Glomerular endothelial cell (primary cell): ENCODE results near the genes ZNF784, ZNF581, RFPL4AL1, NLRP13, ZNF667, ZNF470, ZNF749 and ZNF416.

- RAMPAGE, long total RNA, result no peak
Observed at GRCh38 chr19:55607075-55607542, 1.7 kb downstream of the ZNF865 start.

DNA sequence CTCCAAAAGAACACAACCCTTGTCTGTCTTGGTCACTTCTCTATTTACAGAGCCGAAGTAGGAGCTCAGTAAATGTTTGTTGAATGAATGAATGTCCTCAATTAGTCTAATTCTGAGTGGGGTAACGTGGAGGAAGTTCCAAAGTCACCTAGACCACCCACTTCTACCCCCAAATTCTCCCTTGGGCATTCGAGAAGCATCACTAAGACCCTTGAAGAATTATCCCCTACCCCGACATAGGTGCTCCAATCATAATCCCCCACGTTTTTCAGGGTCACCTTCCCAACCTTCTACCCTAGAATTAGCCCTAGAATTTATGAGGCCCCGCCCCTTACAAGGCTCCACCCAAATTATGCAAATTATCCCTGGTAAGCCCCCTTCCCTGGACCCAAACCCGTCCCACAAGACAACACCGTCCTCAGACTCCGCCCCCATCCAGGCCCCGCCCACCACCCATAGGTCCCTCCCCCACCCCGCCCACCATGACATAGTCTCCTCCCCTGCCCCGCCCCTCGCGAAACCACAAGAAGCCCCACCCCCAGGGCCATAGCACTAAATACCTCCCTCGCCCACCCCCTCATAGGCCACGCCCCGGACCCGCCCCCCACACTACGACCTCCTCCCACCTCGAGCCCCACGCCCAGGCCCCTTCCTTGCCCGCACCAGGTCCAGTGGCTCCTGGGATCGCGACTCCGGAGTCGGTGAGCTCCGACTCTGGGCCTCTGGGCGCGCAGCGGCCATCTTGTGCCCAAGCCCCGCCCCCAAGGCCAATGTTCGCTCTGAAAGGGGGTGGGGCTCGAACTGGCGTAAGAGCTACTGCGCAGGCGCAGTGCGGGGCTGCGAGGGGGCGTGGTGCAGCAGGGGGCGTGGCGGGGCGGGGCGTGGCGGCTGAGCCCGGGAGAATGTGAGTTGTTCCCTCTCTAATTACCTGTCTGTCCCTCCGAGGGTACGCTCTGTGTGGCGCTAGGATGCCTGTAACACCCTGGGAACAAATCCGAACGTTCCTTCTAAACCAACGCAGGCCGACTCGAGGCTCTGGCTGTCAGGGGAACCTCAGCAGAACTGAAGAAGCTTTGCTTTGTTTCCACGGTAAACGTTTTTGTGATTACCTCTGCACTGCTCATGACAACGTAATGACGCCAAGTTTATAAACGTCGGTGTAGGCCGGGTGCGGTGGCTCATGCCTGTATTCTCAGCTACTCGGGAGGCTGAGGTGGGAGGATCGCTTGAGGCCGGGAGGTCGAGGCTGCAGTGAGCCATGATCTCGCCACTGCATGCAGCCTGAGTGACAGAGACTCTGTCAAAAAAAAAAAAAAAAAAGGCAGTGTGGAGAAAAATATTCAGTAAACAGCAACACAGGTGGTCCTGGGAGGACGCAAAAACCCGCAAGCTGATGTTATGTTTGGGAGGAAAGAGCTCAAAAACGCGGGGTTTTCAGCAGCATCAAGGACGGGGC lies at the start of gene ZNF784:
ZNF784 (minus strand) TSS at position 746 of the 1,456 bp plus-strand sequence.
- RAMPAGE, long total RNA, result start-site peak on the minus strand centred at position 763 of the sequence, 27 bp wide, 6 and 16 reads in 2 replicates

- RAMPAGE, long total RNA, result start-site peak on the plus strand at chr19:55643569-55643655, 54 and 87 reads in 2 replicates
Observed at GRCh38 chr19:55643550-55643770, at the start of gene ZNF581. TSS of gene ZNF581 (plus strand) at chr19:55643649.

GRCh38 chr19:55670298-55670978 lies 4.6 kb upstream of the EPN1 start:
- RAMPAGE, long total RNA, result no peak

DNA sequence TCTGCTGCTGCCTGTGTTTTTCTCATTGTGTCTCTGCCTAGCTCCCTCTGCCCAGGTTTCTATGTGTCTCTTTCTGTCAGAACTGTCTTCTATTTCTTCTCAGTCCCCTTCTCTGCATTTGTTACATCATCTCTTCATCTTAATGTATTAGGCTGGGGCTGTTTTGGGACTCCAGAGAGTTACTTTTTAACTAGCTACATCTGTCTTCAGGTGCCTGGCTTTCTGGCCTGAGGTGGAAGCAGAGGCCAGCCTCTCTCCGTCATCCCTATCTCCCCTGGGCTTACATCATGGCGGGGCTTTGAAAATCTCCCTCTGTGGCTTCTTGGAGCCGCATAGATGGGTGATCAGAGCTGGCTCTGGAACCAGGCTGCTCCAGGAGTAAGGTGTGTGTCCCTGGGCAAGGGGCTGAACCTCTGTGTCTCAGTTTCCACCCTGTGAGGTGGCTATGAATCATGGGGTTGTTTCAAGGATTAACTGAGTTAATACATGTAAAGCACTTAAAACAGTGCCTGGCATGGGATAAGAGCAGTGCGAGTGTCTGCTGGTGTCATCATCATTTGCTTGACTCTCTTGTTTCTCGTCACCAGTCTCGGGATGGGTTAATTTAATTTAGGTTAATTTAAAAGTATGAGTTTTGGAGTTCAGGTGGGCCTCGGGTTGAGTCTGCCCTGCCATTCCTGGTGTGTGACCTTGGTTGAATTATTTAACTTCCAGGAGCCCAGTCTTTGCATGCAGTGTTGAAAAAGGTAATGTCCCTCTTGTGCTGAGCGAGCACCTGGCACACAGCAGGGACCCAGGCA lies 2.0 kb downstream of the EPN1 start:
- RAMPAGE, long total RNA, result no peak

- RAMPAGE, long total RNA, result no peak
Observed at GRCh38 chr19:55686296-55686986, 11.4 kb downstream of the EPN1 start.

- RAMPAGE, long total RNA, result no peak
Observed at GRCh38 chr19:55768926-55769272, at the start of gene RFPL4AL1. TSS of gene RFPL4AL1 (plus strand) at chr19:55769118.

DNA sequence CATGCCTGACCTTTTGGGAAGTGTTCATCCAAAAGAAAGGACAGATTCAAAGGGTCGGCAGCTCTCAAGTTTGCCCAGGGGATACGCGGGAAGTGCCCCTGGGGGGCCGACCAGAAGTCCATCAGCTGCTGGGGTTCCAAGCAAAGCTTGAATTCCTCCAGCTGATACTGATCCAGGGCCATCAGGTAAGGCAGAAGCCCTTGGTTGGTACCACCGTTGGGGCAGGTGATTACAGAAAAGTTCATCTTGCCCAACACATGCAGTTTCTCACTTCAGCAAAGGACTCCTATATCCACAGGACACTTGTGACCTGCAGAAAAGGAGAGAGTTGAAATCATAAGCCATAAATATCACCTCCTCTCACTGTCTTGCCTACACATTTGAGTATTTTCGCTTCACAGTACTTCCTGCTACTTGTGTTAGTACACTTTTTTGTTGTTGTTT lies at the start of gene NLRP13:
NLRP13 (minus strand) TSS at position 270 of the 444 bp plus-strand sequence.
- RAMPAGE, long total RNA, result no peak

DNA sequence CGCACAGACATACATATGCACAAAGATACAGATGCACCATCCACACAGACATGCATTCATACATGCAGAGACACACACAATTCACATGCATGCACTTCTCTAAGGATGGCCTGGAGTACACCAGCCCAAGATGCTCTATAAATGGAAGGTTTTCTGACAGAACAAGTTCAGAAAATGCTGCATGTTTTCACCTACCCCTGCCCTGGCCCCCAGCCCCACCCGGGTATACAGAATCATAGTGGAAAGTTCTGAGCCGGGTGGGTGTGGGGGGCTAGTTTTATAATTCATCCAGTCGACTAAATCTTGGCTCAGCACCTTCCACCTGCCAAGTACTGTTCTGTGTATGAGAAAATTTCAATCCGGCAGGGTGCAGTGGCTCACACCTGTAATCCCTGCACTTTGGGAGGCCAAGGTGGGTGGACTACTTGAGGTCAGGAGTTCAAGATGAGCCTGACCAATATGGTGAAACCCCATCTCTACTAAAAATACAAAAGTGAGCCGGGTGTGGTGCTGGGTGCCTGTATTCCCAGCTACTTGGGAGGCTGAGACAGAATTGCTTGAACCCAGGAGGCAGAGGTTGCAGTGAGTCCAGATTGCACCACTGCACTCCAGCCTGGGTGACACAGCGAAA lies 37.0 kb downstream of the ZNF787 start:
- RAMPAGE, long total RNA, result no peak

GRCh38 chr19:56216829-56218047 lies 15.2 kb downstream of the ZSCAN5C start:
- RAMPAGE, long total RNA, result no peak

- RAMPAGE, long total RNA, result no peak
Observed at GRCh38 chr19:56477060-56477664, at the start of gene ZNF667. TSS of gene ZNF667 (minus strand) at chr19:56477345.

DNA sequence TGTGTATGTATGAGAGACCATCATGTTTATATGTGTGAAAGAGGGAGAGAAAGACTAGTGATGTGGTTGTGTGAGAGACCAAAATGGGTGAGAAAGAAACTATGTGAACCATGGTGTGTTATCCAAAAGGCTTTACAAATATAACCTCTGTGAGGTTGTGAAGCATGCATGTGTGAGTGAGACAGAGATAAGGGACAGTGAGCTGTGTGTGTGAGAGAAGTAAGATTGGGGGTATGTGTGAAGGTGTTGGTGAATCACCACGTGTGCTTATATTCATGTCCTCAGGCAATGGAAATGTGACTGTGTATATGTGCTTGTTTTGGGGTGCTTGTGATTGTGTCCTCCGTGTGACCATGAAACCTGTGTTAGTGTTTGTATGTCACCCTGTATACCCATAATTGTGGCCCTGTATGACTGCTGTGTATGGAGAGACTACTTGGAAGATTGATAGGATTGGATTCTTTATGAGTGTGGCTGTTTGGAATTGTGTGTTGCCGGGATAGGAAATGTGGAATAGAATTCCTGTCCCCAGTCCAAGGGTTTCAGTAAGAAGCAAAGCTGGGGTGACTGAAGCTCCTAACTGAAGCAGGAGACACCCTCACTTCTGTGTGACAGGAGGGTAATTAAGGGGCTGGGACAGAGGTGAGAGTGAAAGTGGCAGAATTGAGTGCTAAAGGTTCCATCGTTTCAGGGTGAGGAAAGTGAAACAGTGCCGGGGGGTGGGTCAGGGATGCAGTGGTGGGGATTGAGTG lies 2.8 kb downstream of the ZNF471 start:
- RAMPAGE, long total RNA, result no peak

DNA sequence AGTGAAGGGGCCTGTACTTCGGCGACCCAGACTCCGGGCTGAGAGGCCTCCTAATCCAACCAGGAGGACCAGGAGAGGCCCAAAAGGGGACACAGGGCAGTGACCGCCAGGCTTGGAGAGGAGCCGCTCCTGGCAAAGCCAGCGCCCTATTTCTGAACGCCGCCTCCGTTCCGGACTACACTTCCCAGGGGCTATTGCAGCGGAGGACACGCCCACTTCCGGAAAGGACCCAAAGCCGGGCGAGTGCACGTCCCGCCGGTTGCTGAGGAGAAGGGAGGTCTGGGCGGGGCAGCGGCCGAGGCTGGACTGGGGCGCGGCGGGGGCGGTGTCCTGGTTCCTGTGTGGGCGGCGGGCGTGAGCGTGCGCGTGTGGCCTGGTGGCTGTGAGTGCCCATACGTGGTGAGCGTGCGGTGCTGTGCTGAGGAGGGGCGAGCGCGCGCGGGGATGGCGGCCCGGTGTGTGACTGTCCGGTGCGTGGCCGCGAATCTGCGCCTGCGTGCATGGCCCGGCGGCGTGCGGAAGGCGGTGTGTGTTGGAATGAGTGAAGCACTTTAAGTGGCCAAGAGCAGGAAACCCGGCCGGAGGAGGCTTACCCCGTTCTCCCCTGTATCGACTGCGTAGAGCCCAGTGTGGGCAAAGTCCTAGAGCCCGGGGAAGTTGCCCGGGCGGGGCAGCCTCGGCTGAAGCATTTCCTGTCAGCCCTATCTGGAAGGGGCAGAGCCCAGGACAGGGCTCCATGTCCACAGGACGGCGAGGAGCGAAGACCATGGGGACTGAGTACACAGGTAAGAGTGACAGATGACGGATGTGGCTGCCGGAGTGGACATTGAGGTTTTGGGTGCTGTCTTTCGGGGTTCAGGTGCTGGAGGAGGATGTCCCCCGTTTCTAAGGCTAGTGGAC lies at the start of gene ZNF470:
ZNF470 (plus strand) TSS at position 215 of the 900 bp plus-strand sequence.
- RAMPAGE, long total RNA, result no peak

DNA sequence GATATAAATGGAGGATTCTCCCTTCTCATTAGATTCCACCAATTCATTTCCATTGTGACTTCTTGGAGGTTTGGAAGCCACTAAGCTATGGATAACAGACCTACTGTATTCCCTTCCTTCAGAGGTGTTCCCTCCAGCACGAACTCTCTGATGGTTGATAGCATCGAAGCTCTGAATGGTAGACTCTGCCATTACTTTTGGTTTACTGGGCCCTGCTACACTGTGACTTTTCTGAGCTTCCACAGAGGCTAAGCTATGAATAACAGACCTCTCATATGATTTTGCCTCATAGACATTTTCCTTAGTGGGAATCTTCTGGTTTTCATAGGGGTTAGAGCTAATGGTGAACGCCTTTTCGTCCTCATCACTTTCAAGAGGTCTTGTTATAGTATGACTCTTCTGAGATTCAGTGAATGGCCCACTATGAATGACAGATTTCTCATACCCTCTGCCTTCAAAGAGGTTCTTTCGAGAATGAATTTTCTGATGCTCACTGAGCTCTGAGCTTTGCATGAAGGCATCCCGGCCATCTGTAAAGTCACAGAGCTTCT lies 24.6 kb downstream of the PEG3 start:
- RAMPAGE, long total RNA, result no peak

GRCh38 chr19:57297559-57298154 lies 17.4 kb downstream of the ZNF460 start:
- RAMPAGE, long total RNA, result no peak

GRCh38 chr19:57308068-57308707 lies 12.1 kb upstream of the ZNF543 start:
- RAMPAGE, long total RNA, result no peak

- RAMPAGE, long total RNA, result no peak
Observed at GRCh38 chr19:57432206-57432445, 3.0 kb upstream of the ZNF749 start.

- RAMPAGE, long total RNA, result no peak
Observed at GRCh38 chr19:57435021-57436214, at the start of gene ZNF749. TSS of gene ZNF749 (plus strand) at chr19:57435325.

- RAMPAGE, long total RNA, result no peak
Observed at GRCh38 chr19:57537978-57538448, 10.9 kb downstream of the ZNF549 start.

DNA sequence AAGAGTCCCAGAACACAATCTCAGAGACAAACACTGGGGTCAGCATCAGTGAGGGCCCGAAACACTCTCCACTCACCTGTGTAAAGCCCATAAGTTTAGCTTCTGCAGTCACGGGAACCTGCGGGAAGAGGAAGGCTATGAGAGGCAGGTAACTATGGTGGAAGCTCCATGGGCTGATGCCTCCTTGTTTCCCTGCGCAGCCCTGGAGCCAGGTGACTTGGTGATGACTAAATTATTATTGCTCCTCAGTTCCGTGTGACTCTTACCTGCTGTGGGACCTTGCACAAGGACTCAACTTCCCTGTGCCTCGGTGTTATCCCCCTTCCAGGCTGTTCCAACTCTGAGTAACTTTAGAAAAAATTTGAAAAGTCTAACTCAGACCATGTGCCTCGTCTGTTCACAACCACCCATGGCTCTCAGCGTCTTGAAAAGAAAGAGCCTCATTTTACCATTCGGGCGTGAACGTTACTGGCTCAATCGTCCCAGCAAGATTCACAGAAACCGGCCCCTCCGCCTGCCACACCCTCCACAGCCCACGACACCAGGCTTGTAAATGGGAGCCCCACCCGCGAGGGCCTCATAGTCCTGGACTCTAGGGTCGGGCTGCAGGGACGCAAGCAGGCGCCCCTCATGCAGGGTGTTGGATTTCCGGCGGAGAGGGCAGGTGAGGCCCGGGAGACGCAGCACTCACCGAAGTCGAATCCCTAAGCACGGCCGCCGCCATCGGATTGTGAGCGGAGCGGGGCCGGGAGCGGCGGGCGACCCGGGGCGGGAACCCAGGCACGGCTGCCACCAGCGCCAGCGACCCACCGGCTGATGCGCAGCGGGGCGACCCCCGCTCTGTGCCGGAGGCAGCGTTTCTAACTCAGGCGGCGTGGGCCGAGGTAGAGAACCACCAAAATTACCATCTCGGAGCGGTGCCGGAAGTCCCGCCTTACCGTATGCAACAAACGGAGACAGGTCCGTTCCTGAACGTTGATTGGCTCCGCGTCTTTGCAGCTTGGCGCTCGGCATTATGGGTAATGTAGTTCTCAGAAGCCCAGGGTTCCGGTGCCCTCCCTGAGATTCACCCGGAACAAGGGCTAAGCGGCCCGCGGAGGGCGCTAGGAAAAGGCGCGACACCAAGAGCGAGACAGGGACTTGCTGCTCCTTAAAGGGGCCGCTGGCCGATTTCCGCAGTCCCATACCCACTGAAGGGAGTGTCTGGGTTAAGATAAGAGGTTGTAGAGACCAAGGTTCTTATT lies at the start of gene ZNF416:
ZNF416 (minus strand) TSS at position 931 of the 1,244 bp plus-strand sequence.
- RAMPAGE, long total RNA, result no peak